ENCODE measurements around the genes RPRM and GALNT5.

DNA sequence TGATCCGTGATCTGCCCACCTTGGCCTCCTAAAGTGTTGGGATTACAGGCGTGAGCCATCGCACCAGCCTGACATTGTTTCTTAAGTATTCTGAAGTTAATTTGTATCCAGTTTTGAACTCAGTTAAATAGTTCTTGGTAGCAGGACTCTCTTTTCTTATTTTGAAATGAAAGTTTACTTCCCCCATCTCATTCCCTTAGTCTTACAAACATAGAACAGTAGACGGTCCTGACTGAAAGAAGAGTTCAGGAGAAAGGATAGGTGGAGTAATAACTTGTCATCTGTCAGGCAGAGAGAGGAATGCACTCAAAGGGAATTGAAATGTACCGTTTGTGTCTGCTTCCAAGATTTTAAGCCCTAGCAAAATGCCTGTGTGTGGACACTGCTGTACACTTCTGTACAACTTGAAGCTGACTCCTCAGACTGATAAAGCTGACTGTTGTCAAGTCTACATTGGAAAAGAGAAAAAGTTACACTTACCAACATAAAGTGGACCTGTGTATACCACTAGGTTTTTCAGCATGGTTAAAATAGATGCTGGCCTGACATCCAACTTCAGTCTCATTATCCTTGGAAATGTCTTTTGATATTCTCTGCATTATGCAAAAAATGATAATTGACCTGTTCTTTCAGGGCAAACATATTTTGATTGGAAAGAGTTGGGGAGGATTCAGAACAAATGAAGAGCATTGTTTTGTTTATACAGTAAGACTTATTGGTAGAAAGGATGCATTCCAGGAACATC lies 50.6 kb downstream of the EPC2 start:
- PRO-cap, result no peak

GRCh38 chr2:148877324-148877925 lies 2.4 kb downstream of the KIF5C start:
- PRO-cap, result no peak

DNA sequence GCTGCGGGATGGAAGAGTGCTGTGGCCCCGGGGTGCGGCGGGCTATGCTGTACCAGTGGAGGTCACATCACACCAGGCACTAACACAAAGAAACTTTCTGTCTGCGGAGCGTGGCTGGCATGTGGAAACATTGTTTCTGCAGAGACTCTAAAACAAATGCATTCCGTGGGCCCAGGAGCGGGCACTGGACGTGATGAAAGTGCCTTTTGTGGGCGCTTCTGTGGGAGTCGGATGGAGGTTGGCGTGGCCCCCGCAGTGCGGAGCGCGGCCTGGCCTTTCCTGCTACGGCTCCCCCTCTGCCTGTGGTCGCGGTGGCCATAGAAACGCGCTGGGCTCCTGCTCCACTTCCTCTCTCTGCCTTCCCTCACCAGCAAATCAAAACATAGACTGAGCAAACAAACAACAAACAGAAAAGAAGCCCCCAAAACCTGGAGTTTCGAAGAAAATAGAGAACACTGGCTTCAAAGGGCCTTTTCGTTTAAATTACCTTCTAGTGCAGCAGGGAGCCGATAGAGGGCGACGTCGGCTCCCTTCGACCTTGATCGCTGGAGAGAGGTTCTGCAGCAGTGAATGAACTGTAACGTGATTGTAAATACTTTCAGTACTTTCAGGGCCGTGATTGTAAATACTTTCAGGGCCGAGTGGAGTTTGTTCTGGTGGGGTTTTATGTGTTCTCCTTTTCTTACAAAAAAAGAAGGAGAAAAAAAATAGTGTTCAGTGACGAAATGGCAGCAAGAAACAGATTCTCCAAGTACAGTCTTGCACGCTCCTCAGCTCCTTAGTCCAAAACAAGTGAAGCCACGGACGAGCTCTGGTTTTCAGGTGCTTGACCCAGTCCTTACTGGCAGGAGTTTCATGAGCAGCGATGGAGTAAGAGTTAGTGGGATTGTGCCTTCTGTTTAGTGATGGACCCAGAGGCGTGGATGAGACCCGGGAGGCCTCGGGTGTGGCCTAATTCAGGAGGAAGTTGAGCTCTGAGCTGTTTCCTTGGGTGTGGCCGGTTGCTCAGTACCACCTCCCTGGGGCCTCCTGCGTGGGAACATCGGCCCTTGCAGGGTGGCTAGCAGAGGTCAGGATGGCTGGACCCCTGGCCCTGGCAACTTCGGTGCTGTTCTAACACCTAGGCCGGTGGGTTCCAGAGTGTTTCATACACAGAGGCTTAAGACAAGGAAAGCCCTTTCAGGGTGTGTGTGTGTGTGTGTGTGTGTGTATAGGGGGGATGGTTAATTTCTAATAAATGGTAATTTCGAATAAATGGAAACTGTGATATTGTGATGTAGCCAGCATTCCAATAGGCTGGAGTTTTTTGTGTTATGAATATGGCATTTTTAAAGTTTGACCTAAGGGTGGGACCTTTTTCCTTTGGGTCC lies 51.8 kb downstream of the KIF5C start:
- PRO-cap, result no peak

- PRO-cap, result no peak
These were observed 40.3 kb upstream of the LYPD6B start for GRCh38 chr2:148998105-148998632.

DNA sequence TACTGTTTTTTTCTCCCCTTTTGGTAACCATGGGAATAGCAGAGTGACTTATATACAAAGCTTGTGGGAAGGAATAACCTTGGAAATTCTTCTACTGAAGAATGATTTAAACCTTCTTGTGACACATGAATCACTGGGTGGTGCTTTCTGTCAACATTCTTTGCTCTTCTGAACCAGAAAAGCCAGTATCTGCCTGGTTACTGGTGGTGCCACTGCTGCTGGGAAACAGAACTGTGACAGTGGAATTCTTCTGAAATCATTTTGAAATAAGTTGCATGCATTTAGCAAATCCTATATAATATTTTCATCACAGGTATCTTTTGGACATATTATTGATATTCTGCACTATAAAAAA lies 39.4 kb upstream of the RND3 start:
- PRO-cap, result no peak

DNA sequence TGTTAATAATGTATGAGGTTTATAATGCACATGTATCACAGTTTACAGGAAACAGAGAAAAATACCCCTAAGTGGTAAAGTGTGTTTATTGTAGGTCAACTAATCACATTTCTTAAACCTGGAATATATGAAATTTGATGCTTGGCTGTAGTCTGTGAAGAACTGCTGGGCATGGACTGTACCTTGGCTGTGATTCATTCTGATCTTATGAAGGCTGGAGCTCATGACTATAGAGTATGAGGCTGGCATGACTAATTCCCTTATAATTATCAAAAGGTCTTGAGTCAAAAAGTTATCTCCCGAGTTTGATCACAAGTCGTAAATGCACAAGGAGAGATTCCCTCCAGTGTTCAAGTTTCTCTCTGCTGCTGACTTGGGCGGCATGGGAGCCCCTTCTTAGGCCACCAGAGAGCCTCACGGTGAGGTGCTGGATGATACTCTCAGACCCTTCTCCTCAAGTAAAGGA lies 134.4 kb upstream of the RND3 start:
- PRO-cap, result no peak

- PRO-cap, result no peak
These were observed 157.0 kb upstream of the RND3 start for GRCh38 chr2:150644485-150644858.

- PRO-cap, result no peak
These were observed 36.3 kb downstream of the ARL5A start for GRCh38 chr2:151791502-151792693.

GRCh38 chr2:152109169-152109570 lies 10.3 kb upstream of the CACNB4 start:
- PRO-cap, result no peak

GRCh38 chr2:152402802-152403453 lies 68.0 kb downstream of the FMNL2 start:
- PRO-cap, result no peak

GRCh38 chr2:152612042-152612418 lies 105.2 kb downstream of the PRPF40A start:
- PRO-cap, result no peak

DNA sequence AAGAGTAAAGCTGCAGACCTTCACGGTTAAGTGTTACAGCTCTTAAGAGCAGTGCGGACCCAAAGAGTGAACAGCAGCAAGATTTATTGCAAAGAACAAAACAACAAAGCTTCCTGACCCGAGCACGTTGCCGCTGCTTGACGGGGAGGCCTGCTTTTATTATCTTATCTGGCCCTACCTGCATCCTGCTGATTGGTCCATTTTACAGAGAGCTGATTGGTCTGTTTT lies 85.9 kb downstream of the ARL6IP6 start:
- PRO-cap, result no peak

DNA sequence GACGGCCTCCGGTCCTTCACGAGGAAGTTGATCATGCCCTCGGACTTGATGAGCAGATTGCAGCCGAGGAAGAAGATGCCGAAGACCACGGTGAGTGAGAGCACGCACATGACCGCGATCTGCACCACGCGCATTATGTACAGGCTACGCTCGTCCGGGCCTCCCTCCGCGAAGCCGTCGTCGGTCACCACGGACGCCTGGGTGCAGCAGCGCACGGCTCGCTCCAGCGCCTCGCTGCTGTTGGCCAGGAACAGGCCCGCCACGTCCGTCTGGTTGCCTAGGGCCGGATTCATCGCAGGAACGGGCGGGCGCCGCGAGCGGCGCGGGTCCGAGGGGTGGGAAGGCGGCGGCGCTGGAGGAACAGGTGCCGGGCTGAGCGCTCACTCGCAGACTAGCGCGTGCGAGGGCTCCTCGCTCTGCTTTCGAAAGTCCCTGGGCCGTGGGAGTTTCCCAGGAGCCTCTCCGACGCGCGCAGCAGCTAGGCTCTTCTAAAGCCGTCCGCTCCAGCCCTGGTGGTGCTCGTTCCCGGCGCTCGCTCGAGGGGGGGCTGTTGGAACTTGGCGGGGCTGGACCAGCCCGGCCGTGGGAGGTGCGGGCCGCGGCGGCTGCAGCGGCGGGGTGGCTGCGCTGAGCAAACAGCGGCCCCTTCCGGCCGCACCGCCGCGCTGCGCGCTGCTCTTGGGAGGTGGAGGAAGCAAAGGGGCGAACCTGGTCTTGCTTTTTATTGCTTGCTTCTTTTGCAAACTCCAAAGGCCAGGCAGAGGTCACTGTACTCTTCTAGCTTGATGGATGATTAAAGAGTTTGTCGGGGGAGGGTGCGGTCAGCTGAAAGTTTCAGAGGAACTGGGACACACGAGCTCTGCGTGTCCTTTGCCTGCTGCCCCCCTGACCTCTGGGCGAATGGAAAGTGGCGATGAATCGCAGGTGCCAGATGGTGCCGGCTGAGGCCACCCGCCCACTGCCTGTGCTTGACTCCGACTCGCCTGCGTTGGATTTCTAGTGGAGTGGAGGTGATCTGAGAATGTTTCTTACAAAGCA lies at the start of gene RPRM:
TSS of gene RPRM (minus strand) at position 490 of the 1,038 bp plus-strand sequence.
- PRO-cap, result no peak

- PRO-cap, result no peak
These were observed 1.2 kb upstream of the KCNJ3 start for GRCh38 chr2:154697188-154697832.

DNA sequence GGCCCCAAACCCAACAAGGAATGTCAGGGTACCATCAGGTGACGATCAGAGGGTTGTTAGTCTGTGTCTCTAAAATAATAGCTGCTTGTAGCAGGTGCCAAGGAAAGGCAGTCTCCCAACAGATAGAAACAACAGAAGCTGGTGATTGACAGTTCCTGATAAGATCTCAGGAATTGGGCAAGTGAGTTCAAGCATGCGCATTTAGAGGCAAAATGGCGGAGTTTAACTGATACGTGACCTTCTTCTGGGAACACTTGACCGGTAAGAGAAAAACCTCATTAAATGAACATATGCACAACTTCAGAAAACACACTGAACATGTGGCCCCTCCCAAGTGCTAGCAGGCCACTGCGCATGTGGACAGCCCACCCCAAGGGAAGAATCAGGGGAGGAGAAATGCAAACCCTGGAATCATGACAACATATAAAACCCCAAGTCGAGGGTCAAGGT lies 664.9 kb downstream of the KCNJ3 start:
- PRO-cap, result no peak

DNA sequence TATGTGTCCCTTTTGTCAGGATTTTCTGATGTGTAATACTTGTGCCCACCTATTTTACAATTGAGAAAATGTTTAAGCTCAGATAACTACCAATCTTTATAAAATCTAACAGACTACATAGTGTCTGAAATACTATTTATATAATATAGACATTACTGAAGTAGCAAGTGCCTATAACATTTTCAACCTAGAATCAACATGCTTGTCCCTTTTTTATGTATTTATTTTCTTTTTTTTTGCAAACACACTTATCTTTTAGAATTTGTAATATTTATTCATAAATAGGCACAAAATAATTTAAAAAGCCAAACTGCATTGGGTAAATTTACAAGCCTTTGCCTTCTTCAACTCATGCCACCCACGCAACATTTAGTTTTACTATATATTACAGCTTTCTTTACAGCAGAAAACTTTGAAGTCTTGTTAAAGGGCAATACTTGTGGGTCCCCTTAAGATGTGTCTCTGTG lies 7.6 kb downstream of the NR4A2 start:
- PRO-cap, result no peak

GRCh38 chr2:156534921-156535601 lies 98.9 kb downstream of the GPD2 start:
- PRO-cap, result no peak

GRCh38 chr2:157257361-157258296 lies at the start of gene GALNT5:
Gene GALNT5 (plus strand): TSS chr2:157257705.
- PRO-cap, result unidirectional peak, plus-strand start at chr2:157257578; unidirectional peak, plus-strand start at chr2:157257670; bidirectional peak, plus-strand start at chr2:157257899, minus-strand start at chr2:157257805; bidirectional peak, plus-strand start at chr2:157257973, minus-strand start at chr2:157257943; bidirectional peak, plus-strand start at chr2:157258194, minus-strand start at chr2:157258166

DNA sequence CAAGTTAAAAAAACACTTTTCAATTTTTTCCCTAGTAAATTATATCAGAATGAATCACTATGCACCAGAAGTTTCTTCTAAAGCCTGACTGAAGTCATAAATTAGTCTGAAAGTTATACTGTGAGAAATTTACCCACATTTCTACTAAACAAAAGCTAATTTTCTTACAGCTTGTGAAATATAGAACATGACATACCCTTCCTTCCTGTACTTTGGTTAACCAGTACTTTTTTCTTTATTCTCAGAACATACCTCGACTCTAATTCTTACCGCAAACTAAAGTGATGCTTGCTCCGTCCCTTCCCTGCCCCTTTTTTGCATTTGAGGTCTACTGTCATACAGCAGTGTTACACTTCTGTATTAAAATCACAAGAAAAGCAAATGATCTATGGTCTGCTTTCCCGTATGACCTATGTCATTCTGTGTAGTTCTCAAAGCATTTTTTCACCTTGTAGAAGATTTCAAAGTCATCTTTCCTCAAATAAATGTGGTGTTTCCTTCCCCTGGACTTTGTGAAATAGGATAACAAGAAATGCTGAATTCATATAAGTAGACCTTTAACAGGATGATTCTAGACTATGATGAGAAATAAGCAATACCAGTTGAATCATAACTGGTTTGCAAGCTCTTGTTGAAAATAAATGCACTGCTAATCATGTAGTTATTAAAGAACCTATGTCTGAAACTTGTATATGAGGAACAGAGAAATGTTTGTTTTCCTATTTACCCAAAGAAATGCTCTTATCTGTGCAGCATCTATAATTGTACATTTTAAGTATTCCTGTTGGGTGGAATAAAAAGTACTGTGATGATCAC lies 30.4 kb downstream of the CYTIP start:
- PRO-cap, result bidirectional peak, plus-strand start at position 380 of the sequence, minus-strand start at position 314 of the sequence

DNA sequence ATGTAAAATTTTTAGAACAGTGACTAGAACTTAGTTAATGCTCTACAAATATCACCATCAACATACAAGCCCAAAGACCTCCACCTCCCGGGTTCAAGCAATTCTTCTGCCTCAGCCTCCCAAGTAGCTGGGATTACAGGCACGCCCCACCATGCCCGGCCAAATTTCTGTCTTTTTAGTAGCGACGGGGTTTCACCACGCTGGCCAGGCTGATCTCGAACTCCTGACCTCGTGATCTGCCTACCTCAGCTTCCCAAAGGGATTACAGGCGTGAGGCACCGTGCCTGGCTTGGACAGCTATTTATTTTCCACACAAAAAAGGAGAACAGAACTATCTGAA lies 24.9 kb downstream of the CYTIP start:
- PRO-cap, result no peak

Data from mucosa of descending colon (tissue), 1 donor.